Airway epithelial cell (primary cell): ENCODE measurements around the gene GJB3.

- RAMPAGE, long total RNA: no peak
These were observed 10.9 kb downstream of the TSSK3 start for GRCh38 chr1:32373088-32373857.

DNA sequence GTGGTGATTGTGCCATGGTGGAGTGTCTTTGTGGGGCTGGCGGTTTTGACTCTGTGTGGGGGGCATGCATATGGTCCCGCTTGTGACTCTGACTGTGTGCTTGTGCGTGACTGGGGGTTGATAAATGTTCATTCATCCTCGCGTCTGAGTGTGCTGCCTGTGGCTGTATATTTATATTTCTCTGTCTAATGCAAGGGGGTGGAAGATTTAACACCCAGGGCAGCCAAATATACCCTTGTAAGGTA, 1.2 kb upstream of the SYNC start:
- RAMPAGE, long total RNA: no peak

DNA sequence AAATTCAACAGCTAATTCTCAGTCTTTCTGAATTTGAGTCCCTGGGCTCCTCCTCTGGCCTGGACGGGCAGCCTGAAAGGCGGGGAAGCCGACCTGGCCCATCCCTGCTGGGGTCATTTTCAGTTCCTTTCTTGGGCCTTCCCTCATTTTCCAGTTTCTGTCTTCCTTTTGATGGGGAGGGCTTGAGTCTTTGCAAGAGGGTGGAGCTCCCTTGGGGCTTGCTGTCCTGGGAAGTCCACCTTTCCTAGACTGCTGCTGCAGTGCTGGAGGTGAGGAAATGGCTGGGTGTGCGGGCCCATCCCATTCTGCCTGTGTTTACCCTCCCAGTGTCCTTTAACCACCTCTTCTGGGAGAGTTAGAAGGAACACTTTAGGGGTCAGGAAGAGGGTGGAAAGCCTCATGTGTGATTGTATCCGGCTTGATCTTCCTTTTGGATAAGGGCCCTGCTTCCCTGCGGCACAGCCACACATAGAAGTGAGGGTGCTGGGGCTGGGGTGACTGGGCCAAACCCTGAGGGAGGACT, 1.4 kb downstream of the KIAA1522 start:
- RAMPAGE, long total RNA: no peak

DNA sequence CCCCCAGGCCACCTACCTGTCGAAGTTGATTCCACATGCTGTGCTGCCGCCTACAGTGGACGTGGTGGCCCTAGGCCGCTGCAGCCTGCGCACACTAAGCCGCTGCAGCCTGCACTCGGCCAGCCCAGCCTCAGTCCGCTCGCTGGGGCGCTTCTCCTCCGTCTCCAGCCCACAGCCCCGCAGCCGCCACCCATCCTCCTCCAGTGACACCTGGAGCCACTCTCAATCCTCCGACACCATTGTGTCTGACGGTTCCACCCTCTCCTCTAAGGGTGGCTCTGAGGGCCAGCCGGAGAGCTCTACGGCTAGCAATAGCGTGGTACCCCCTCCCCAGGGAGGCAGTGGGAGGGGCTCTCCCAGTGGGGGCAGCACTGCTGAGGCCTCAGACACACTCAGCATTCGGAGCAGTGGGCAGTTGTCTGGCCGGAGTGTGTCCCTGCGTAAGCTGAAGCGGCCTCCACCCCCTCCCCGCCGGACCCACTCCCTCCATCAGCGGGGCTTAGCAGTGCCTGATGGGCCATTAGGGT, 28.6 kb downstream of the KIAA1522 start:
- RAMPAGE, long total RNA: no peak

DNA sequence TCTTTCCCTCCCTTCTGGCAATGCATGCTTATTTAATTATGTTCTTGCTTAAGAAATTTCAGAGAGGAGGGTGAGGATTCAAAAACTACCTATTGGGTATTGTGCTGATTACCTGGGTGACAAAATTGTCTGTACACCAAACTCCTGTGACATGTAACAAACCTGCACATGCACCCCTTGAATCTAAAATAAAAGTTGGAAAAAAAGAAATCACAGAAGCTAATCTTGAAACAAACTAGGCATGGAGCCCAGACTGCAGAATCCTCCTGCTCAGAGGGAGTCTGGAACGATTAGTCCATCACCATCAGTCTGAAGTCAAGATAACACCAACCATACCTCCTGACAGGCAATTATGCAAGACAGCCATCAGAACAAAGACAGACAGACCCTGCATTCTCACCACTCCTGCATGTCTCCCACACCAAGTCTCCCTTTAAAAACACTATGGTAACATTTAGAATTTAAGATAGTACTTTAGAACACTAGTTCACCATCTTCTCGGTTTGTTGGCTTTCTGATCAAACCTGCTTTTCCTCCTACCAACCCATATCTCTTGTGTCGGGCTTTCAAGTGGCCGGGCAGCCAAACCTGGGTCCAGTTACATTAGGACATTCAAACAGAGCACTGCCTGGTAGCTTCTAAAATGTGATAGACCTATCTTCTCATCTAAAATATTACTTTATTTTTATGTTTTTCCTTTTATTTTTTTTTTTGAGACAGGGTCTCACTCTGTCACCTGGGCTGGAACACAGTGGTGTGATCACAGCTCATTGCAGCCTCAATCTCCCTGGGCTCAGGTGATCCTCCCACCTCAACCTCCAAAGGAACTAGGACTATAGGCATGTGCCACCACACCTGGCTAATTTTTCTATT, 10.2 kb downstream of the YARS1 start:
- RAMPAGE, long total RNA: no peak

DNA sequence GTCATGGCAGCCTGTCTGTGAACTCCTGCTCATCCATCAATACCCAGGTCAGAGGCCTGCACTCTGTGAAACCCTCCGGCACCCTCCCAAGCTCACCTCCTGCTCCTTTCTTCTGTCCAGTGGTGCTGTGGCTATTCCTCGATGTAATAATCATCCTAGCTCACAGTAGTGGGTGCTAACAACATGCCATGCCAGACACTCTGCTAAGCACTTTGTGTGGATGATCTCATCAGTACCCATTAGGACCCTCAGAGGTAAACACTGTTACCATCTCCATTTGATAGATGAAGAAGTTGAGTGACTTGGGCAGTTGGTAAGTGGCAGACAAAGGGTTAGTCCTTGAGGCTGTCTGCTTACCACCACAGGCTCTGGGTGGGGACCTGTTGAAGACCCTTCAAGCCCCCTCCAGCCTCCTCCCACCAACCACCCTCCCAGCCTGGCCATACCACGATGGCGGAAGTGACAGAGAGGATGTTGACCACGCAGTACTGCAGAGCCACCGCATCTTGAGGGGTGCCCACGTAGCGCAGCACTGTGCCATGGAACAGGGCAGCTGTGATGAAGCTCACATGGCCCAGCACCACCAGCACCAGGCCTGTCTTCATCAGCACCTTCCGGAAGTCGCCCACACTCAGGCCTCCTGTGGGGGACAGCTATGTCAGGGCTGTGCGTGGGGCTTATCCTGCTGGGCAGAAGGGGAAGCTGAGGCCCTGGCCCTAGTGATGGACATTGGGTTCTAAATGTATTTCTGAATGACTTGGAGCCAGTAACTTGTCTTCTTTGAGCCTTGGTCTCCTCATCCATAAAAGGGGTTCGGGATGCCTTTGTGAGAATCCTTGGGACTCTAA, 3.3 kb downstream of the TMEM54 start:
- RAMPAGE, long total RNA: no peak

DNA sequence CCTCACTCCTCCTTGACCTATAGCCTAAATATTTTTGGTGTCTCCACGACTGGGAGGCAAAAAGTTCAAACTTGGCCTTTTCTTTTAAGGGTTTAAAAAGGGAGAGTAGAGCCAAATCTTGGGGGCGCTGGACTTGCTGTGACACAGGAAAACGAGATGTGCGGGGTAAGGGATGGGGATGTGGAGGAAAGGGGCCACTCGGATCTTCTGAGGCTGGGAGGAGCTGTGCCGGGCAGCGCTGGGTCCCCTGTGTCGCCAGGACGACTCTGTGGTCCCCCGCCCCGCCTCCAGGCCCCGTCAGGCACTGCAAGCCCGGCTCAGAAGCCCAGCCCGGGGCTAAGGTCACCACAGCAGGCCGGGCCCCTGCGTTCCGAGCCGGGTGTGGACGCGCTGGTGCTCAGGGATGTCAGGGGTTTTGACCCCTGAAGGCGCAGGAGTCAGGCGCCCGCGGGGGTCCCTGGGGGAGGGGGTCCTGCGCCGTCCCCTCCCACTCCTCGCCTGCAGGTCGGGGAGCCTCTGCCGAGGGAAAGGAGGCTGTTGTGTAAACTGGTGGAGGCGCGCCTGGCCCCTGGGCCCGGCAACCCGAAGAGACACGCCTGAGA, 23.6 kb upstream of the TMEM54 start:
- RAMPAGE, long total RNA: no peak

GRCh38 chr1:33307028-33307600, 13.8 kb downstream of the A3GALT2 start:
- RAMPAGE, long total RNA: no peak

- RAMPAGE, long total RNA: no peak
These were observed 28.4 kb upstream of the A3GALT2 start for GRCh38 chr1:33349070-33349959.

DNA sequence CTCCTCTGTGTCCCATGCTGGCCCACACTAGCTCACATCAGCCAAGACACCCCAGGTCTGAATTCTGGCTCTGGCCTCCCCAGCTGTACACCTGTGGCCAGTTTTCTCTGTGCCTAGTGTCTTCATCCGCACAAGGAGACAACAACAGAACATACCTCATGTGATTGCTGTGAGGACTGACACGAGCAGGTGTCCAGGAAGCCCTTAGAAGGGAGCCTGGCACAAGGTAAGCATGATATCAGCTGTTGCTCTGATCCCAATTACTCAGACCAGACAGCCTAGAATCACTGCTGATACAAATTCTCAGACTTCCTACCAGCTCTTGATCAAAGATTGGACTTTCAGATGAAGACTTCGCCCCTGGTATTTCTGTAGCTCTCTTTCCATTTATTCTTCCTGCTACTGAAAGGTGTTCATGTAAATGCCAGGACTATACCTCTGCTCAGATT, 71.2 kb upstream of the GJB5 start:
- RAMPAGE, long total RNA: no peak

DNA sequence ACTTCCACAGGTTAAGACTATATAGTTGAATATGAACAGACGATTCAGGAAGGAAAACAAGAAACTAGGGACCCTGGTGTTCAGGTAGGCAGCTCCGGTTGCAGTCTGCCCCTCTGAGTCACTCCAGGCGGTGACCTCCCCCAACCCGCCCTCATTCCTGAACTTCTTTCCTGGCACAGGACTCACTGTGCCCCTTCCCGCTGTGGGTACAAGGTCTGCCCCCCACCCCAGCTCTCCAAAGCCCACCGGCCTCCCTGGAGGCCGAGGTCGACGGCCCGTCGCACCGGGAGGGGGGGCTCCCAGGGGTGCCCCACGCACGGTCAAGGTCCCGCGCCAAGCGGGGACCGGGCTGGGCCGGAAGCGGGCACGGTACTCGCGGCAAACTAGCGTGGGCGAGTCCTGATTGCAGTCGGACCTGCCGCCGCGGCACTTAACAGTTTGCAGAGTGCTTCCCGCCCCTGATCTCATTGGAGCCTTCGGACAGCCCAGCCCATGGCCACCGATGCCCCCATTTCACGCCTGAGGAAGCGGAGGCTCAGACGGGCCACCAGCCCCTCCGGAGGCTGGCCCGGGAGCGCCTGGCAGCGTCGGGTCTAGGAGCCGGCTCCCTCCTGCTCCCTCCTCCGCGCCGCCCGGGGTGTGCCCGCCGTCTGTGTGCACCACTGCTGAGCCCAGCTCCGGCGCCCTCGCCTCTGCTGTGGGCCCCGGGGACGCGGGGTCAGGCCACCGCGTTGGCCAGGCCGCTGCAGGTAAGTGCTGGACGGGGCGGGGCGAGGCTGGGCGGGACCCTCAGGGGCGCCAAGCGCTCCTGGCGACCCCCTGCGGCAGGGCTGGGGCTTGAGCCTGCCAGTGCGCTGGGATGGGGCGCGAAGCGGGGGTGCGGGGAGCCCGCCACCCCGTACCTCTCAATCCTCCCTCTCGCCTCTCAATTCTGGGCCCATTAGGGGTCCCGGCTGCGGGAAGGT, at the start of gene GJB3:
Gene GJB3, plus strand, starts transcription at position 185 of the 965 bp plus-strand sequence.
- RAMPAGE, long total RNA: start-site peak on the plus strand centred at position 183 of the sequence, 27 bp wide, 56 and 40 reads in 2 replicates

GRCh38 chr1:34865664-34866812, 6.5 kb upstream of the SMIM12 start:
- RAMPAGE, long total RNA: no peak

- RAMPAGE, long total RNA: no peak
These were observed 1.1 kb downstream of the TMEM35B start for GRCh38 chr1:34984080-34984352.

- RAMPAGE, long total RNA: no peak
These were observed 94.8 kb downstream of the ZMYM4 start for GRCh38 chr1:35363280-35363658.

- RAMPAGE, long total RNA: no peak
These were observed 29.3 kb downstream of the KIAA0319L start for GRCh38 chr1:35527649-35528458.

DNA sequence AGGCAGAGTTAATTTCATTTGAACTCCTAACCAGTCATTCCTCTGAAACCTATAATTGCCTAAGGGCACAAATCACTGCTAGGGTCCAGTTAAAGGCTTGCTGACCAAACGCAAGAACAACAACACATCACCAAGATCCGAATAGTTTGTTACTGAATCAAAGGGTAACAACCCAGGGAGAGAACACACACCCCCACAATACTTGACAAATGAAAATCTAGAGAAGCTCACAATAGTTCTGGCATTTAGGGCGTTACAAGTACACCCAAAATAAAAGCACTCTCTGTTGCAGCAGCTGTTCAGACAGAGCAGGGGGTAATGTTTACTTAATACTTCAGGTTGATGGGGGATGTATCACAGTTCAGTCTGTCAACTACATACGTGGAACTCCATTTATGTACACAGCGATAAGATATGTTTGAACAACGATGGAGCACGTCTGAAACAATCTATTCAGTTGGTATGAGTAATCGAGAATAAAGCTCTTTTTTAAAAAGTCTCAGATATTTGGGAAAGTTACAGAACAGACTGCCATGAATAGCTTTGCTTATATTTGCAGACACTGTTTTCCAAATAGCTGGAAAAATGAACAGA, 1.2 kb downstream of the KIAA0319L start:
- RAMPAGE, long total RNA: no peak

DNA sequence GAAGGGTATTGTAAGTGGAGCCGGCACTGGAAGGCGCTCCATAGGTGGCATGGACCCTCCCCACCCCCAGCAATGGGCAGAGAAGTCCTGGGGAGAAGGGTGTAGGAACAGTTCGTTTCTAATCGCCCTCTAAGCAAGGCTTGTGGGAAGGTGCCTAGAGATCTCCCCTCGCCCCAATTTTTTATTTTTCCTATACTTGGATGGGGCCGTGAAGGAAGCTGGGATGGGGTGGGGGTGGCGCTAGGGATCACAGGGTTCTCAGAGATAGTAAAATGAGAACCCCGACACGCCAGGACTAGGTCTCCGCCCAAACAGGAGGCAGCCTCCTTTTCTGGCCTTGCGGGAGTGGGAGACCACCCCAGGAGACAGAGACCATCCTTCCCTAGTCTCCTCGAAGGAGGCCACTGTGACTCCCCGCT, 442 bp downstream of the C1orf216 start:
- RAMPAGE, long total RNA: no peak

GRCh38 chr1:35751326-35751572, 18.5 kb downstream of the CLSPN start:
- RAMPAGE, long total RNA: no peak

DNA sequence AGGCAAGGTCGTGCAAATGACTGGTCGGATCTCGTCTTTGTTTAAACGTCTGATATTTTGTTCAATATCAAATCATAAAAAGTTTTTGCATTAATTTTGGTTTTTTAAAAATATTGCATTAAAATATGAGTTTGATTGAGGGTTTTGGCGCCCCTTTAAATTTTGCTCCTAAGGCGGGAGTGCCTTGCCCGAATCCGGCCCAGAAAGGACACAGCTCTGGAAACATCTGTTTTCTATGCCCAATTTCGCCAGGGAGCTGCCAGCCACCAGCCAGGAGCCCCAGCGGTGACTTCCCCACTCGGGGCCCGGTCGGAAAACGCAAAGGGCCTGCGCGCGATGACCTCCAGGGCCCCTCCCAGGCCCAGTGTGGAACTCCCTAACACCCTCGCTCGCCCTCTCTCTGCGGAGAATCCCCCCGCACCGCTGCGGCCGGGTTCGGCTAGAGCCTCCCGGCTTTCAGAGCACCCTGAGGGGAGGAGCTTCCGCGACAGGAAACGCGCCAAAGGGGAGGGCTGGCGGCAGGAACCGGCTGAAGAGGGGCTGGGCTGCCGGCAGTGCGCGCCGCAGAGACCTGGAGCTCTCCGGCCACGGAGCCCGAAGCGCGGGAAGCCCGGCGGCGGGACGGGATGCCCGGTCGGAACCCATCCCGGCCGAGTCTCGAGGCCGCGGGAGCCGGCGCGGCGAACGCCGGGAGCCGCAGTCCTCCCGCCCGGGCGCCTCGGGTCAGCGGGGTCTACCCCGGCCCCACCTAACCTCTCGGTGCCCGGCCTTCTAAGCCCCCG, 546 bp downstream of the CLSPN start:
- RAMPAGE, long total RNA: no peak

GRCh38 chr1:35779746-35780017, 9.9 kb upstream of the CLSPN start:
- RAMPAGE, long total RNA: no peak